Vermiform appendix (tissue), 1 donor: ENCODE measurements around a stretch of chr21.

GRCh38 chr21:5101655-5102154 lies 5419.7 kb upstream of the TPTE start:
- PRO-cap = bidirectional peak, plus-strand start at chr21:5101918, minus-strand start at chr21:5101914; unidirectional peak, minus-strand start at chr21:5102005

DNA sequence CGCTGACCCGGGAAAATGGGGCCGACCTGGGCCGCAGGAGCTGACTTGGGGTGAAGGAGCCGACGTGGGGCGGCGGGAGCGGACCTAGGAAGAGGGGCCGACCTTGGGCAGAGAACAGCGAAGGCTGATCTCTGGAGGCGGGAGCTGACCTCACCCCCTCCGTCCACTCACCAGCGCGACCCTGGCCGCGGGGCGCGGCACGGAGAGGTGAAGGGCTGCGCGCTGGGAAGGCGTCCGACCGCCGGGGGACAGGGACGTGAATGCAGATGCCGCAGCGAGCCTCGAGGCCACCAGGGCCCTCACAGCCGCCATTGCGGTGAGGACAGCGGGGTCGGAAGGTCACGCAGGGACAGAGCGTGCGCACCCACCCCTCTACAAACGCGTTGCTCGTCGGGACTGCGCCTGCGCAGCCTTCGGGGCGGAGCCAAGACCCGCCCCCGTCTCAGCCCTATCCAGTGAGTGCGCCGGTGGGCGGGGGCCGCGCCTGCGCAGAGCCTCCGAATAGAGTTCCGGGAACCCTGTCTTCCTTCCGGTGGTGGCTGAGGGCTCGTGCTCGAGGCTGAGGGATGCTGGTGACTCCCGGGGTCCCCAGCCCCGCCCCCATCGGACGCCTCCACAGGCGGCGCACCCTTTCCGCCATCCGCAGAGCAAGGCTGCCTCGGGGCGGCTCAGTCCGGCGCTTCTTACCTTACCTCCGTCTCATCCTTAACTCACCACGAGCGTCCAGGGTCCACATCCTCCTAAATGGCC lies 5393.2 kb upstream of the TPTE start:
- PRO-cap = unidirectional peak, minus-strand start at position 313 of the sequence

- PRO-cap = no peak
Observed at GRCh38 chr21:6369823-6370529, 4151.4 kb upstream of the TPTE start.

GRCh38 chr21:8397384-8397817 lies 2124.0 kb upstream of the TPTE start:
- PRO-cap = no peak

GRCh38 chr21:8990068-8991044 lies 1531.0 kb upstream of the TPTE start:
- PRO-cap = no peak

- PRO-cap = no peak
Observed at GRCh38 chr21:8992923-8993799, 1528.2 kb upstream of the TPTE start.

- PRO-cap = no peak
Observed at GRCh38 chr21:9042836-9043559, 1478.4 kb upstream of the TPTE start.

DNA sequence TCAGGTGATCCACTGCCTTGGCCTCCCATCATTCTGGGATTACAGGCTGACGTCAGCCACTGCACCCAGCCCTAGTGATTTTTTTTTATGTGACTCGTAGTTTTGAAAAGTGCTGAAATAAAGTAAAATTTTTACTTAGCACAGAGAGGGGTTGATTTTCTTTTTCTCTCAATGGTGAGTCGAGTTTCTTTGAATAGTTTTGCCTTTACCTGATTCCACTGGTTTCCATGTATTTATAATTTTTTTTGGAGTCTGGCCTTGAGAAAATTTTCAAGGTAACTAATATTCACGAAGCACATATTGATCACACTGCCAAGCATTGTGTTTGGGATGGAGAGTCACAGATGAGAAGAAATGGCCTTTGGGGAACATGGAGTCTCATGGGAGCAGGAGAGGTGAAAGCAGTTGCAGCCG lies 799.4 kb upstream of the TPTE start:
- PRO-cap = no peak

DNA sequence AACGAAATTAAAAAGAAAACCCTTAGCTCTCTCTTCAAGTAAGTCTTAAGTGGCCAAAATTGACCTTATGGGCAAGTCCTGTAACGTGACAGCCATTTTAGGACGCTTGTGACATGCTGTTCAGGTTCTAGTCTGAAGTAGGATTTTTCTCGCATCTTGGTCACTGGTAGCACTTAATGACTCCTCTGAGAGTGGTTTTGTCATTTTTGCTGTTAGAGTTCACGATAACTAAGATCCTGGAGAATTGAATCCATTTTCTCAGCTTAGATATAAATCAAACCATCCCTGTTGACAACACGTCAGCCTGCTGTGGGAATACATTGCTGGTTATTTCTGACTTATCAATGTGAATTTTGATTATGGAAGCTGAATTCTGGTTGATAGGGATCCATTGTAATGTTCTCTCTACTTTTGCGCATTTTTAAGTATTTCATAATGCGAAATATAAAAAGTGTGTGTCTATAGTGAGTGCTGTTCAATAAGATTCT lies 1.0 kb upstream of the HSPA13 start:
- PRO-cap = no peak

GRCh38 chr21:14543861-14544643 lies 2.1 kb downstream of the SAMSN1 start:
- PRO-cap = no peak

DNA sequence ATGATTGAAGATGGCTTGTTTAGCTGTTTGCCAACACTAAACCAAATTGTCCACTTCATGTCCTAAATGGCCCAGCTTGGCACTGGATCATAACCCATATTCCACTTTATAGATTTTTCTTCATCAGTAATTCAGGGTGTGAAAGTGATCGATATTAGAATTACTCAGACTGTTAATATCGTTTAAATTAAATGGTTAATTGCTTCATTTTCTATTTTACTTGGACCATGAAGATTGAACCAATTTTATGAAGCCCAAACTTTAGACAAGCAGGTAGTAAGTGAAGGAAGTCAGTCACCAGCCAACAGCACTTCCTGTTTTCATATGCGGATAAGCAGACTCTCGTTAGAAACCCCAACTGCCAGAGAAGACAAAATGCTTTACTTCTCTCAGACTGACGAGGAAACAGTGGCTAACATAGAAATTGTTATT lies 129.5 kb upstream of the SAMSN1 start:
- PRO-cap = unidirectional peak, plus-strand start at position 357 of the sequence

DNA sequence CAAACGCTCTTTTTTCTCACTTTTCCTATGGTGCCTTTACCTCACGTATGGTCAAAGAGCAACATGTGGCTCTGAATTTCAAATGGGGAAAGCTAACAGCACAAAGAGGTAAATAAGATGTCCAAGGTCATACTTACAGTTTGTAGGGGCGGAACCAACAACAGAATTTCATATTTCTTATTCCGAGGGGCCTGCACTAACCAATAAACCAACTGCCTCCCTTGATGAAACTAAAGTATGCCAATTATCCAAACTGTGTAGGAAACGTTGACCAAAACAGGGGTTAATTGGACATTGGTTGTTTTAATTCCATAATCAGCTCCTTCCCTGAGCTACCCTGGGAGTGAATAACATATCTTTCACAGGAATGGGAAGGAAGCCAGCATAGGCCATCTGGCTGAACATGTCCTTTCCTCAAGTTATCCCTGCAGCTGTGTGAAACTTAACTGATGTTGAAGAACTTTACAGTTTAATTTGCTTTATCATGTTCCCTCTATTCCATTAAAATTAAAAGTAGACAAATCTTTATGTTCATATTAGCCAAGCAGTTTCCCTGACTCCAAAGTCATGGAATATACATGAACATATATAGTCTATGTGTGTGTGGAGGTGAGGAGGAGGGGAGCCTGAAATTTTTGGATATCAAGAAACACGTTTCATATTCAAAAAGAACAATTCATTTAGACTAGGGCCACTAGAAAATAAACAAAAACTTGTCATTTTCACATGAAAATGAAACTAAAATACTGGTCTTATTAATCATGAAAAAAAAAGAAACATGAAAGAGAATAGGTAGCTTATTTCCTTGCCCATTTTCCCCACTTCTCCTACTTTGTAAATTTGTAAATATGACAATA lies 75.4 kb downstream of the NRIP1 start:
- PRO-cap = no peak

GRCh38 chr21:14998018-14998864 lies 66.6 kb downstream of the NRIP1 start:
- PRO-cap = no peak

- PRO-cap = no peak
Observed at GRCh38 chr21:15050943-15051457, 13.8 kb downstream of the NRIP1 start.

GRCh38 chr21:15052438-15053450 lies 12.1 kb downstream of the NRIP1 start:
- PRO-cap = no peak

- PRO-cap = unidirectional peak, minus-strand start at chr21:15151223
Observed at GRCh38 chr21:15150967-15151342, 86.2 kb upstream of the NRIP1 start.

DNA sequence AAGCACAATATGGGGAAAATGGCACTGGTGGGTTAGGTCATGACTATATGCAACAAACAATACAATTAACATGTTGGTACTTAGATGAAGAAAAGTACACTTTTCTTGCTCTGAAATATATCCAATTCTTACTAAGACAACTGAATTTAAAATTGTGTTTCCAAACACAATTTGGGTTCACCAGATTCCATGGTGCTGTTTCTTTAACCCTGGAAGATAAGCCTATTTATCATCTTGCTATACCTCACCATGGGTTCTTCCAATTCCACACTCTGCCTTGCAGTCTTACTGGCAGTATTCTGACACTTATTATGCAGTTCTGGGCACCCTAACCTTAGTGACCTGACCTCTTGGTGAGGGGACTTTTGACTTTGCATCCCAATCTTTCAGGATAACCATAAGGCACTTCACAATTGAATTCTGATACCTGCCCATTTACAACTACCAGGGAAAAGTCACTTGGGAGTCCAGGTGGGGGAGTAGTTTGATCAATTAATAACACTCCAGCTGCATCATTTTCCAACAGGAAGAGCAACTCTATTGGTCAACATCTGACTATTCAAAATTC lies 177.1 kb upstream of the NRIP1 start:
- PRO-cap = no peak

DNA sequence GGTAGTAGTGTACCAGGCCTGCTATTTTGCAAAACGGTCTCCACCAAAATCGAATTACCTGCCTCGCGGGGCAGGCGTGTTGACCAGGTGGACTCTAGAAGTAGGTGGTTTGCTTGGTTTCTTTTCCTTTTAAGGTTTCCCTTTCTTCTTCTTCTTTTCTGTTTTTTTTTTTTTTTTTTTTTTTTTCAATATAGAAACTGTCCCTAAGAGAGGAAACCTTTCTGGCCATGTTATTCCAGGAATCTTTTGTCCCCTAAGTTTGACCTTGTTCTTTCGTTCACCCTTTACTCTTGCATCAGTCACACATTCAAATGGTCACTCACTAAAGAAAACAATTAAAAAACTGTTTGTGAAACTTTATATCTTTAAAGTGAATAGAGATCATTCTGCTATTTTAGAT lies 1.0 kb downstream of the USP25 start:
- PRO-cap = no peak

DNA sequence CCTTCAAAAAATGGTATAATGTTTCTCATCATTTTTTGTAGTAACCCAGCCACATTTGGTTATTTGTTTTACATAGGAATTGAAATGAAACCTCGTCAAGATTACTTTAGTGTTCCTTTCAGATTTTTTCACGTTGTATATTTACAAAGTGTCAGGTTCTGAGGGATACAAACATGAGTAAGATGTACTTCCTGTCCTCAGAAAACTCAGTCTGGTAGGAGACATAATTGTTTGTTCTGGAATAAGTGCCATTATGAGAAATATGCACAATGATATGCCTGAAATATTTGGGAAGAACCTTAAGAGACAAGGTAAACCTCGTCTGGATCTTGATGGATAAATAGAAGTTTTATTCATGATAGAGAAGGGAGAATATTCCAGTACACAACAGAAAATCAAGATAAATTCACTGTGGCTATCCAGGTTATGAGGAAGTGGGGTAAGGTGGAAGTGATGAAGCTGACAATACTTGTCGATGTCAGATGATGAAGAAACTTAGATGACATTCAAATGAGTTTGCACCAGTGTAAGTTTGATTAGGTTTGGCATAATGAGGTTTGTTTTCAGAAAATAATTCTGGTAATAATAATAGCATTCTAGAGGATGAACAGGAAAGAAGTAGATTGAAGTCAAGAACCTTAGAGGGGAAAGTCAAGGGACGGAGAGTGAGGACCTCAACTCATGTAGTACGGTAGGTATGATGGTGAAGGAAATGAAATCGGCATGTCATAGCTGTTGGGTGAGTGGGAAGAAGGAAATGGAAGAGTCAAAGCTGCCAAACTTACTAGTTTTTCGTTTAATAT lies 145.7 kb downstream of the USP25 start:
- PRO-cap = no peak

GRCh38 chr21:16196033-16196464 lies 466.3 kb downstream of the USP25 start:
- PRO-cap = no peak